Neural cell (in vitro differentiated cells): ENCODE measurements around the genes HOXB5, ATP5MC1 and B4GALNT2.

DNA sequence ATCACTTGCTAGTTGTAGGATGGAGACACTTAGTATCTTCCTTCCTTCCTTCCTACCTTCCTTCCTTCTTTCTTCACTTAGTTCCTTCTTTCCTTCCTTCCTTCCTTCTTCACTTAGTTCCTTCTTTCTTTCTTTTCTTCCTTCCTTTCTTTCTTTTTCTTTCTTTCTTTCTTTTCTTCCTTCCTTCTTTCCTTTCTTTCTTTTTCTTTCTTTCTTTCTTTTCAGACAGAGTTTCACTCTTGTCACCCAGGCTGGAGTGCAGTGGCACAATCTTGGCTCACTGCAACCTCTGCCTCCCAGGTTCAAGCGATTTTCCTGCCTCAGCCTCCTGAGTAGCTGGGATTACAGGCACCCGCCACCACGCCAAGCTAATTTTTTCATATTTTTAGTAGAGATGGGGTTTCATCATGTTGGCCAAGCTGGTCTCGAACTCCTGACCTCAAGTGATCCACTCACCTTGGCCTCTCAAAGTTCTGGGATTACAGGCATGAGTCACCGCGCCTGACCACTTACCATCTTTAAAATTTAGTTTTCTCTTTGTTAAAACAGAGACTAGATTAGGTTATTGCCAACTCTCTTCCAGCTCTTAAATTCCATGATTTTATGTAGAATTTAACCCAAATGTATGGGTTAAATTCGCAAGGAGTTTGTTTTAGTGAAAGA lies 91.9 kb downstream of the SKAP1 start:
- RAMPAGE, long total RNA = no peak

DNA sequence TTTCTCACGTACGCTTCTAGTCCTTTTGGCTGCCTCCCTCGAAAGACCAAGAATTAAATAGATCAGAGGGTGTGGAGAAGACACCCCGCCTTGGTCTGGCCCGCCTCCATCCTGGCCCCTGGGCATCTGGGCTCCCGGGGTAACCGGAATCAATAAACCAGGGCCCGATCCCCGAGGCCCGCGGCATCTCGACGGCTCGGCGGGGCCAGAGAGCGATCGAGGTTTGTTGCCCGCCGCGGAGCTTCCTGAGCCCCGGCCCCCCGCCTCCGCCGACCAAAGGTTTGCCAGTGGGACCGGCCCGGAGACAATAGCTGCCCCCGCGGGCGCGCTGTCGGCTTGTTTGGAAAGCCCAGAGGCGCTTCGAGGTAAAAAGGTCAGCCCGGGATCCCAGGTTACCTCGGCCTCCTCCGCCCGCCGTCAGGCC lies 3.9 kb downstream of the HOXB1 start:
- RAMPAGE, long total RNA = no peak

DNA sequence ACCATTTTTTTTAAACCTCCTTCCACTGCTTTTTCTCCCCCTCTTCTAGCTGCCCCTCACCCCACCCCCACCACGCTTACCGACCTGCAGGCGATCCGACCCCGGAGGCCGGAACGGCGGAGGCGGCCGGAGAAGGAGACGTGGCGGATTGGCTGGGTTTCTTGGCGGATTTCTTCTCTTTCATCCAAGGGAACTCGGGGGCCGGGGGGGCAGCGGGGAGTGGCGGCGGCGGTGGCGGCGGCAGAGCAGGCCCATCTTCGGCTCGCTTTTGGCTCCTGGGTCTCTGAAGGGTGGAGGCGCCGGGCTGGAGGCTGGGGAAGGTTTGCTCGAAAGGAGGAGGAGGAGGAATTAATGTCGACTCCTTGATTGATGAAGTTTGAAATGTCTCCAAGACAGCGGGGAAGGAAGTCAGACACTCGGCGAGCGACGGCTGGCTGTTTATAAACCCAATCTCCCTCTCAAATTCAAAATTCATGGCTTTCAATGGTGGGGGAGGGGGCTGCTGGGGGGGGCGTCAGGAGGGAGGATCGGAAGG lies 405 bp downstream of the HOXB2 start:
- RAMPAGE, long total RNA = no peak

- RAMPAGE, long total RNA = no peak
Observed at GRCh38 chr17:48562268-48563000, 15.7 kb downstream of the HOXB4 start.

GRCh38 chr17:48588407-48589148 lies 1.5 kb downstream of the HOXB3 start:
- RAMPAGE, long total RNA = no peak

- RAMPAGE, long total RNA = no peak
Observed at GRCh38 chr17:48592973-48593882, at the start of gene HOXB5. HOXB5 (minus strand) TSS chr17:48593779.

DNA sequence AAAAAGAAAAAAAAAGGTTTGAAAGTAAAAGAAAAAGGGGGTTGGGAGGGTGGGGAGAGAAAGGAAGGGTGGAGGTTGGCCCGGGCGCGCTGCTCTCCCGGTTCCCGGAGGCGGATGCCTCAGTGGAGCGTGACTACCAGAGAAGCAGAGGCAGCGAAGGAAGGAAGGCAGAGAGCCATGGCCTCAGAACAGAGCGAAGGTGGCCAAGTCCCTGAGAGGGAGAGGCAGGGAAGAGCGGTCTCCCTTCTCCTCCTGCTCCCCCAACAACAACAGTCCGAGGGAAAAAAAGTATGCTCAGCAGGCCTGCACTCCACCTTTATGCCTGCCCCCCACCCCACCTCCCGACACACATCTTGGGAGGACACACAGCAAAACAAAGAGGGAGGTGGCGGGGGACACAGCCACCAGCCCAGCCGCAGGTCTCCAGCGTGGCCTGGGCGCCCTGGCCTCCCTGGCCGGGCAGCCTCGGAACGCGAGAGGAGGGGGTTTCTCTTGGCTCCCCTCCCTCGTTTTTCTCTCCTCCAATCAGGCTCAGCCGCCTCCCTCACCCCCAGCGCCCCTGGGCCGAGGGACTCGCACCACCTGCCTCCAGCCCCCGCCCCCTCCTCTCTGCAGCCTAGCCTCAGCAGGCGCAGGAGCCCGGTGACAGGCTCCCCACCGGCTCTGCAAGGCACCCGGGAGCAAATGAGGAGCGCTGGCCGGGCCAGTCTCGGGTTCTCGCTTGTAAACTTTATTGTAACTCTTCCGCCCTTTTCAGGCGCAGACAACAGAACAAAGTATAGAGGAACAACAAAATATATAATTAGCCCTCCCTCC lies 1.0 kb upstream of the HOXB7 start:
- RAMPAGE, long total RNA = no peak

- RAMPAGE, long total RNA = no peak
Observed at GRCh38 chr17:48615653-48616095, 582 bp upstream of the HOXB8 start.

GRCh38 chr17:48628569-48629208 lies 2.5 kb upstream of the HOXB9 start:
- RAMPAGE, long total RNA = no peak

GRCh38 chr17:48646478-48647091 lies 20.4 kb upstream of the HOXB9 start:
- RAMPAGE, long total RNA = no peak

- RAMPAGE, long total RNA = no peak
Observed at GRCh38 chr17:48726467-48727285, 1.9 kb downstream of the HOXB13 start.

DNA sequence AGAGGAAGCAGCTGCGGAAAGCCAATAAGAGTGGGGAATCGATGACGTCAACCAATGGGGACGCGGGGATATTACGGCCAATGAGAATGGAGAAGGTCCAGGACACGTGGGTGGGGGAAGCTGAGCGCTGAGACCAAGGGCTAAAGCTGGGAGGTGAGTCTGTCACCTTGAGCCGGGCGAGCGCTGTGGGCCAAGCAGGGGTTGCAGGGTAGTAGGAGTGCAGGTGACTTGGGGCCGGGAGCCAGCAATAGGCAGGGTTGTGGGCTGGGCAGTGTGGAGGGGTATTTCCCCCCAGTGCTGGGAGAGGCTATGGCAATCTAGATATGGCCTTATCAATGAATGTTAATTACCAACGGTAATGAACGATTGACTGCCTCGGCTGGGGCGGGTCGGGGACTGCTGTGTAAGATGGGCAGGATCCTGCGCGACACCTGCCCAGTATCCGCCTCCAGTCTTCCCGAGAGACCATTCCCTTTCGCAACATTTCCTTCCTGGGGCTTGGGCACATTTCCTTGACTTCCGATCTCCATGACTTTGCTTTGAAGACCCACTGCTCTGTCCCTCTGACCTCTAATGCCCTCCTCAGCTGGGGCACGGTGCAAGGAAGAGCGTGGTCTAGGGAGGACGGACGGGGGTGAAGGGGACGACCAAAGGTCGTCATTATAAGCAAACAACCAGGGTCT lies at the start of gene ATP5MC1:
ATP5MC1 (plus strand) TSS at position 100 of the 683 bp plus-strand sequence.
- RAMPAGE, long total RNA = start-site peak on the plus strand centred at position 126 of the sequence, 55 bp wide, 1,009 and 2,315 reads in 2 replicates

- RAMPAGE, long total RNA = no peak
Observed at GRCh38 chr17:48915649-48916321, 7.6 kb downstream of the UBE2Z start.

DNA sequence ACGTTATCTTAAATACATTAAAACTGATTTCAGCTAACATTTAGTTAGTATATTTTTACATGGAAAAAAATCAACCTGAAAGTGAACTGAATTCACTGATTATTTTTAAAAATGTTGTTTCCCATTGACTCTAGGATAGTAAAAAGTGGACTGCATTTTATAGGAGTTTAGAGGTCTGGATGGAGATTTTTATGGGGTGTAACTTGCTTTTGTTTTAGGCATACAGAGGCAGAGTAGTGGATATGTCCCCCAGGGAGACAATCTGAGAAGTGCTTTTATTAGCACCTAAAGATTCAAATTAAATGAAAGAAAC lies 2.8 kb upstream of the IGF2BP1 start:
- RAMPAGE, long total RNA = no peak

- RAMPAGE, long total RNA = no peak
Observed at GRCh38 chr17:49132506-49133524, at the start of gene B4GALNT2. B4GALNT2 (plus strand) TSS chr17:49132769.

DNA sequence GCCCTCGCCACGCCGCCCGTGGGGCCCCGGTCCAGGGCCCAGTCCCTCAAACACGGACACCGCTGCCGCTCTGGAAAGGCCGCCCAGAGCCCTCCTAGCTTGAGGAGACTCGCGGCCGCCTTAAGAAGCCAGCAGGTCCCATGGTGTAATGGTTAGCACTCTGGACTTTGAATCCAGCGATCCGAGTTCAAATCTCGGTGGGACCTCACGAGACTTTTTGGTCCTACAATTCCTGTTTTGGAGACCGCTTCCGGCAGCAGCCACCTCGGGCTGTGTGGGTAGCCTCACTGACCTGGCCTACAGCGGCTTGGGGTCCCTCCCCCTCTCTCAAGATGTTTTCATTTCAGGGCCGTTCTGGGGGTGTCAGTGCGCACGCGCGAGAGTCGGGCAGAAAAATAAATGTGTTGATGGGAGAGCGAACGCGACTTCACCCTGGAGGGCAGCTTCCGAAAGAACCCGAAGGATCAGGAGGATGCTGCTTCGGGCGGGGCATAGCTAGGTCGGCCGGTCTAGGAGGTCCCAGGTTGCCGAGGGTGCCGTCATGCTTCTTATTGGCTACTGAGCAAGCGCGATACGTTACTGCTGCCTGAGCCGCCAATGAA lies 17.9 kb downstream of the GNGT2 start:
- RAMPAGE, long total RNA = no peak

GRCh38 chr17:49192996-49193217 lies 17.5 kb downstream of the GNGT2 start:
- RAMPAGE, long total RNA = start-site peak on the plus strand at chr17:49193107-49193136, 34 and 55 reads in 2 replicates

GRCh38 chr17:49259714-49260015 lies 29.1 kb upstream of the PHOSPHO1 start:
- RAMPAGE, long total RNA = no peak

GRCh38 chr17:49352601-49353058 lies 9.4 kb downstream of the ZNF652 start:
- RAMPAGE, long total RNA = no peak

DNA sequence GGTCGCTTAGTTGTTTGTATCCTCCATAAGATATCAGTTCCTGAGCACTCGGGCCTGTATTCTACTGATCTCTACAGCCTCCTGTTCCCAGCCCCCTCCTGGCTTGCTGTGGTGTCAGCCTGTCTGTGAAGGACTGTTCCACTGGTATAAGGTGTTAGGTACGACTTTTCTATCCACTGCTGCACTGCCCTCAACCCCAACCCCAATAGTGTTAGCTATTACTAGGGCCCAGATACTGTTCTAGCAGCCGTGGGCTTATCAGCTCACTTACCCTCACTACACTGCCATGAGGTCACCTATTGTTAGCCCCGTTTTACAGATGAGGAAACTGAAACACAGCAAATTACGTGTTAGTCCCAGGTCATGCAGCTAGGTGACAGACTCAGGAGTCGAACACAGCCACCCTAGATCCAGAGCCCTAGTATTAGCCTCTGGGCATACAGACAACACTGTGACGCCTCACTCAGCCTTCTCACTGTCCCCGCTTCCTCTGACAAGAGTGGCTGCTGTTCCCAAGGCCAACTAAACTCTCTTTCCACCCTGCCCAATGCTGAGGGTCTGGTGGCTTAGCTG lies 25.5 kb upstream of the ZNF652 start:
- RAMPAGE, long total RNA = no peak